ENCODE data around the genes HACD4, IFNA4, IFNA1, CAAP1 and ACO1.

GRCh38 chr9:21030976-21031920 lies at the start of gene HACD4:
Gene HACD4, minus strand, starts transcription at chr9:21031640.
- PRO-cap, result bidirectional peak, plus-strand start at chr9:21031713, minus-strand start at chr9:21031633

DNA sequence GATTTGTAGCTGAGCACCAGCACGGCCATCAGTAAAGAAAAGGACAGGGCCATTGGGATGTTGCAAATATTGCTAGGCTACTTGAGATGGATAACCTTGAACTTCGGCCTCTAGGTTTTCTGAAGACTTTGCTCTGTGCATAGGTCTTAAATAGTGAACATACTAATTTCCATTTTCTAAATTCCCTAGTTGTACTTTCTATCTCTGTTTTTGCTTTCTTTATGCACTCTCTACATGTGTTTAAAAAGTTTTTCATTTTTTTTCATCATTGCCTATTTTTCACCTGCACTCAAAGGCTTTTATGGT lies at the start of gene IFNA4:
Gene IFNA4 (minus strand): TSS at position 109 of the 306 bp plus-strand sequence.
- PRO-cap, result no peak

DNA sequence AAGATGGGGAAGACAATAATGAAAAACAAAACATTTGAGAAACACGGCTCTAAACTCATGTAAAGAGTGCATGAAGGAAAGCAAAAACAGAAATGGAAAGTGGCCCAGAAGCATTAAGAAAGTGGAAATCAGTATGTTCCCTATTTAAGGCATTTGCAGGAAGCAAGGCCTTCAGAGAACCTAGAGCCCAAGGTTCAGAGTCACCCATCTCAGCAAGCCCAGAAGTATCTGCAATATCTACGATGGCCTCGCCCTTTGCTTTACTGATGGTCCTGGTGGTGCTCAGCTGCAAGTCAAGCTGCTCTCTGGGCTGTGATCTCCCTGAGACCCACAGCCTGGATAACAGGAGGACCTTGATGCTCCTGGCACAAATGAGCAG lies at the start of gene IFNA1:
Gene IFNA1 (plus strand): TSS at position 174 of the 379 bp plus-strand sequence.
- PRO-cap, result no peak

DNA sequence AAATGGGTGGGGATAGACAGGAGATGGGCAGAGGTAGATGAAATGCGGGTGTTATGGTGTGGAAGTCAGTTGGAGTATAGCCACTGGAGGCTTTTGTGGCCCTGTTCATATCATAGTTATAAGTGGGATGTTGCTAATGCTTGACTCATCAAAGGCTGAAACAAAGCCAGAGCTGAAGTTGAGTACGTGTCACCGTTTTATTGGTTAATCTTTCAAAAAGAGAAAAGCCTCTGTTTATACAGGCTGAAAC lies 33.9 kb downstream of the MTAP start:
- PRO-cap, result no peak

DNA sequence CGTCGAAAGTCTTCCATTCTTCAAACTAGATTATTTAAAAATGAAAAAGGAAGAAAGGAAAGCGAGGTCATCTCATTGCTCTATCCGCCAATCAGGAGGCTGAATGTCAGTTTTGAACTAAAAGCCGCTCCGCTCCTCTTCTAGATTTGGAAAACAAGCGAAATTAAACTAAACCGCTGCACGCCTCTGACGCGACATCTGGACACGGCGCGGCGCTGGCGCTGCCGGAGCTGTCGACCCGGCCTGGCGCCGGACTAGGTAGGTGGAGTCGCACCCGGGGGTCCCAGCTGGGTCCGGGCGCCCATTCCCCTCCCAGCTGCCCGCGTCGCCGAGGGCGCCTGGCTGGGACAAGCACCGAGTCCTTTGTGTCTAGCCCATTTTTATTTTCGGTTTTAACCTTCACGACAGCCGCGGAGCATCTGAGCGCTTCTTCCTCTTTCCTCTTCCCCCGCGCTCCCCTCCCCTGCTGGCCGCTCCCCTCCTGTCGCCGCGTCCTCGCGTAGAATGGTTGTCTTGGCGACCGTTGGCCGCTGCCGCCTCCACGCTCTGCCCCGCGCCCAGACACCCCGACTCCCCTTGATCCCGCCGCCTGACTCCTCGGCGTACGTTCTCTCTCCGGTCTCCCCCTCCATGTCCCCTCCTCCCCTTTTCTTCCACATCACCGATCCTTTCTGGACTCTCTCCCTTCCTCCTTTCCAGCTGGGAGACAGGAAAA lies 14.0 kb downstream of the CDKN2B start:
- PRO-cap, result bidirectional peak, plus-strand start at position 569 of the sequence, minus-strand start at position 460 of the sequence

DNA sequence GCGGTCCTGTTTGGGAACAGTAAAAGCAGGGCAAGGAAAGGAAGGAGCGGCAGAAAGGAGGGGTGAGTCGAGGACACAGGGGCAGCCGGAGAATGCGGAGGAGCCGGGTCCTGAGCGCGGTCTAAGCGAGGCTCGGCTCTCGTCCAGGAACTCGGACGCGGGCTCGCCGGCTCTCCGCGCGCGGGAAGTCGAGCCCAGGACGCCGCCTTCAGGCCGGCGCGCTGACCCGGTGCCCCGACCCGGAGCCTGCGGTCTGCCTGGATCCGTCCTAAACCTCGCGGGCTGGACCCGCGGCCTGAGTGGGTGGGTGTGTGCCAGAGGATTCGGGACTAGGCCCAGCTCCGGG lies 13.5 kb downstream of the CDKN2B start:
- PRO-cap, result no peak

- PRO-cap, result no peak
Measured at GRCh38 chr9:22113778-22114459, 104.8 kb upstream of the CDKN2B start.

DNA sequence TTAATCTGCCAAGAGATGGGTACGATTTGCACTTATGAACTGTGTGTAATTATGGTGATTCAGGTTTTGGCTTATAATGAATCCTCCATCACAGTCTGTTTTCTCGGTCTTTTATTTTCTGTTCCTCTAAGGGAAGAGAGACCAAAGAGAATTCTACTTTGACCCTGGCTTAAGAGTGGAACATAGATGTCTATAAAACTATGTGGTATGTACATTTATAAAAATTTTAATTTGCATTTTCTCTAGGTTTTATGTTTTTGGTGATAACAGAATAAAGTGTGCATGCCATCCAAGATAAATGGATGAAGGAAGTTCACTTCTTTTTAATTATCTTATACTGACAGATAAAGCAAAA lies 199.4 kb downstream of the DMRTA1 start:
- PRO-cap, result no peak

DNA sequence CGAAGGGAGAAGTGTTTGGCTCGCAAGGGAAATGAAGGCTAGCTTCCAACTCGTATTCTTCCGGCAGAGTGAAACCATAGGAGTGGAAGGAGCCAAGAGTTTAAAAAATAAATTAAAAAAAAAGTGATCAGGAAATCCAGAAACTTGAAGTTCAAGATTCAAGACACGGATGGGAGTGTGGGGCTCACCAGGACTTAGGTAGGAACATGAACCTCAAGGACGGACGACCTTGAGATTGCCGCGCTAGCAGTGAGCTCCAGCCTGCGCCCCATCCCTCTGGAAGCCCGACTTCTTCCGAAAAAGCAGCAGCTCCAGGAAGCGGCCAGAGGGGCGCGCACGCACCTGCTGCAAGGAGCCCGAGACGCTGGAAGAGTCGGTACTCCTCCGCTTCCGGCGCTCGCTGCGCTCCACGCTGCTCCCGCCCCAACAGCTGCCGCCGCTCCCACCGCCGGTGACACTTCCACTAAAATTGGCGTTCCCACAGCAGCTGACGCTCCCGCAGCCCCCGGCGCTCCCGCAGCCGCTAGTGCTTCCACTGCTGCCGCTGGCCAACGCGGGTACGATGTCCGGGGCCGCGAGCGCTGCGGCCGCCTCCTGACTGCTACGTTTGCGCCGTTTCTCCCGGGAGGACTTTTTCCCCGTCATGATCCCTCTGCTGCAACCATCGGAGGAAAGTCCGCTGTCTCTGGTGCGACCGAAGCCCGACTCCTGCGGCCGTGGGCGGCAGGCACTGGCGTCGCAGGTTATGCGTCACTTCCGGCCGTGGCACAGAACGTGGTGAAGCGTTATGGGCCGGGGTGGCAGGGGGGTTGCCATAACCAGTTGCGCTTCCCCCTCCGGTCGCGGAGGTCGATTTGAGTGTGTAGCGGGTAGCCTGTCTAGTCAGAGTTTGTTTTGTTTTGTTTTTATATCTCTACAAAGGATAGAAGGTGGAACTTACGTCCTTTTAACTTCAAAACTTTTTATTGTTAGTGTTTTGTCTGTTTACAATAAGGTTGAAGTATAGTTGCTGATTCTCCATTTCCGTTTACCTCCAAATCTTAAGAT lies at the start of gene CAAP1:
Gene CAAP1 (minus strand): TSS at position 732 of the 1,047 bp plus-strand sequence.
- PRO-cap, result bidirectional peak, plus-strand start at position 379 of the sequence, minus-strand start at position 291 of the sequence; bidirectional peak, plus-strand start at position 821 of the sequence, minus-strand start at position 747 of the sequence

DNA sequence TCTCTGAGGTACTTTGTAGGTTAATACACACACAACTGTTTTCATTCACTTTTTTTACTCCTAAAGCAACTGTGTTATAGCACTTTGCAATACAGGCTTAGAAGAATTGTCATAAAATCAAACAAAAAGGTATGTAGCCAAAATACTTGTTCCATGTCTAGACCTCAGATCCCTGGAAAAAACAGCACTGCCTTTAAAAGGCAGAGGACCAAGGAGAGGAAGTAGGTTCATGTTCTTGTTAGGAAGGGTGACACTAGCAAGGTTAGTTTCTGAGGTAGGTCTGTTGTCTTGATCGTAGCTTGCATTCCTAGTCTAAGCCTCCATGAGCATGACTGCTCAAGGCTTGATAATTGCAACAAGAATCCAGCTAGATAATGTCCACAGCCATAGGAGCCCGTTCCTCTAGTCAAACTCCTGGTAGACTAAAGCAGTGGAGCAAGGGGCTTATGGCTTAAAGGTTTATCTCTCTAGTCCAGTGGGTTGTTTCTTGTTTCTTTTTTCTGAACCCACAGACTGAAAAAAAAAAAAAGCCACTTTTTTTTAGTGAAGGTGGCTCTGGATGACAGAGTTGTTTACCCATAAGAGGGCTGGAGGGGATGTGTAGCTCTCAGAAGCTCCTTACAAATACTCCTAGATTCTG lies 2.1 kb downstream of the TEK start:
- PRO-cap, result no peak

- PRO-cap, result bidirectional peak, plus-strand start at chr9:27280960, minus-strand start at chr9:27280852; bidirectional peak, plus-strand start at chr9:27281145, minus-strand start at chr9:27281008
Measured at GRCh38 chr9:27280736-27281573, 16.0 kb downstream of the EQTN start.

GRCh38 chr9:27341553-27341790 lies 44.5 kb upstream of the EQTN start:
- PRO-cap, result no peak

DNA sequence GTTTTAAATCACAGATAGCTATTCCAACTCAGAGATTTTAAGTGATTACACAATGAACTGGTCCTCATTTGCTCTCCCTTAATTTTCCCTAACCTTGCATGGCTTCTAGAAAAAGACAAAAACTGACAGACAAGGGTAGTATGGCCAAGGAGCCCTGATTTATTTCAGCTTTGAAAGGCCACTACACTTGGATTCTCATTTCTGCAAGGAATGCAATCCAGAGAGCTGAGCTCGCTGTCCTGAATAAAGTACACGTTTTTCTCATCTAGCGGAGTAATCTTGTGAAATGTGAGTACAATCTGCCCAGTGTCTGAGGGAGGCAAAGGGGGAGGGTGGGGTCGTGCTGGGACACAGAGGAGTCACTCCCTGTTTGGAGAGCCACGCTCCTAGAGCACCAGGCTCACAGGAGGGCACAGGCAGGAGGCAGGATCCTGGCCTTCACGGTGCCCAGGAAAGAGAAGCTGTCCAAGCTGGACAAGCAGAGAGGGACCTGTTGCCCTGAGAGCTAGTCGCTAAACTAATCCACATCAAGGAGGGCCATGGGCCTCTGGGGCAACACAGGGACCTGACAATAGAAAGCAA lies 51.0 kb upstream of the IFNK start:
- PRO-cap, result no peak

DNA sequence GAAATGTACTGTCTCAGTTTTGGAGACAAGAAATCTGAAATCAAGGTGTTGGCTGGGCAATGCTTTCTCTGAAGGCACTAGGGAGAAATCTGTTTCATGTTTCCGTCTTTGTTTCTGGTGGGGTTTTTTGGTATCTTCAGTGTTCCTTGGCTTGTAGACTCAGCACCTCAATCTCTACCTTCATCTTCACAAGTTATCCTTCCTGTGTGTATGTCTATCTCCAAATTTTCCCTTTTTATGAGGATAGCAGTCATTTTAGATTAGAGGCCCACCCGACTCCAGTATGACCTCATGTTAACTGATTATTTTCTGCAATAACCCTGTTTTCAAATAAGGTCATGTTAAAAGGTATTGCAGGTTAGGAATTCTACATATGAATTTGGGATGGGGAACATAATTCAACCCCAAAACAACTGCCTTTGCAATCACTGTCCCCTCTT lies 47.8 kb upstream of the IFNK start:
- PRO-cap, result no peak

DNA sequence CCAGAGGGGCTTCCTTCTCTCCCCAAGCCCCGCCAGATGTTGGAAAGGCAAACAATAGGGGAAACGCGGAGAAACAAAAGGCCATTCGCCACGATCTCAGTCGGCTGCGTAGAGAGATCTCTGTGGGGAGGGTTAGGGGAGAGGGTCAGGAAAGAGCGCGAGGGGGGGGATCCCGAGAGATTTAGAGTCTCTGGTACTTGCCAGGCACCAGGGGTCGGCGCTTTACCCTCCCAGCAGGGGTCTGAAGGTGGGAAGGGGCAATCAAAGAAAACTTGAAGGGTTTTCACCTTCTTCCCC lies 1.0 kb downstream of the MOB3B start:
- PRO-cap, result no peak

- PRO-cap, result no peak
Measured at GRCh38 chr9:27531442-27531792, 1.8 kb upstream of the MOB3B start.

GRCh38 chr9:27844722-27845083 lies 271.4 kb upstream of the C9orf72 start:
- PRO-cap, result no peak

DNA sequence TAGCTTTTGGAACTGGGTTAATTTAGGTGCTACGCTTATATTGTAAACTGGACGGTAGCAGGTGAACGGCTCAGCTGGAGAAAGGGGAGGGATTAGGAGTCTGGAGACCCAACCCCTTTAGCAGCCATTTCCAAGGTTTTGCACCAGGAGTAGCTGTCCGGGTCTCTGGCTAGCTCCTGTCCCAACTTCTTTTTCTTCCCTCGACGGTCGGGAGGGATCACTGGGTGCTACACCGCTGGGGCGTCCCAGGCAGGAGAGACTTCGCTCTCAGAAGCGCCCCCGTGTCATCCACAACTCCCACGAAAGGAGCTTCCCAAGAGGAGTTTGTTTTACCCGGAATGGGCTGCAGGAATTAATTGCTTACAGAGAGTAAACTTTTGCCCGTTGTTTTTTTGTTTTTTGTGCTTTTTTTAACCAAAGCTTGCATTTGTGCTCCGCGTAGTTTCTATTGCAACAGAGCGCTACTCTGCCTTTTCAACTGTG lies 817 bp upstream of the LINGO2 start:
- PRO-cap, result no peak

DNA sequence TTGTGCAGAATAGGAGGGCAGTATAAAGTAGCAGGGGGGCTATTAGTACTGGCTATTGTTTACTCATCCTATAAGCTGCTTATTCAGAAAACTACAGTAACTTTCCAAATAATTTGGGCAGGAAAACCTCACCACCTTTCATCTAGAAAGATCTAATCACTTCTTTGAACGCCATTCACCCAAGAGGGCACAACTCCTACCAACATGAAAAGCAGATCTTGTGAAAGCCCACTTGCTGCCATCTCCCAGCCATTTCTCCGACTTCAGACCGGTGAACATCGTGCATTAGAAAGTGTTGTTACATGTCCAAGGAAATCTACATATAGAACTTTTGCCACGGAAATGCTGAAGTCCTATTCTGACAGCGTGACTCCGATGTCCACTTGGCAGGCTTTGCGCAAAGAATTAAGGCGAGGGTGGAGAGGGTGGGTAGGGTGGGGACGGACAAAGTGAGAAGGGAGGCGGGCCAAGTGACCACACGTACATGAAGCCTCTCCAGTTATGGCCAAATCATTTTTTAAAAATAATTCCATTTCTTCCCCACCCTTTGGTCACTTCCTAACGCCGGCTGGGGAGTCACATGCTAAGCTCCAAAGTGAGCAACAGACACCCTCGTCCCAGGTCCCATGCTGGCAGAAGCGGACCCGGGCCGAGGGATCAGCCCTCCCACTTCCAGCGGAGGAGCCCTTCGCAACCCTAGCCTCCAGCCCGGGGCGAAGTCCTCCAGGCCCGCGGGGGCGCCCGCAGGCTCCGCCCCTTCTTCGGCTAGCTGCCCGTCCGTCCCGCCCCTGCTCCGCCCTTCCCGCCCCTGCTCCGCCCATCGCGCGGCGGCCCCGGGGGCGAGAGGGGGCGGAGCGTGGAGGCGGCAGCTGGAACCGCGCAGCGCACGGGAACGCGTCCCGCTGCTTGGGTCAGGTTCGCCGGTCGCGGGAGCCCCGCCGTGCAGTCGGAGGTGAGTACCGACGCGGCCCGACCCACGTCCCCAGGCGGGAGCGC lies at the start of gene ACO1:
Gene ACO1 (plus strand): TSS at position 860 of the 996 bp plus-strand sequence.
- PRO-cap, result bidirectional peak, plus-strand start at position 842 of the sequence, minus-strand start at position 698 of the sequence

- PRO-cap, result no peak
Measured at GRCh38 chr9:33123649-33124300, 43.4 kb downstream of the B4GALT1 start.

All from fallopian tube (tissue), 1 donor.